Measurements from ENCODE around the genes SORCS3 and SMC3.

DNA sequence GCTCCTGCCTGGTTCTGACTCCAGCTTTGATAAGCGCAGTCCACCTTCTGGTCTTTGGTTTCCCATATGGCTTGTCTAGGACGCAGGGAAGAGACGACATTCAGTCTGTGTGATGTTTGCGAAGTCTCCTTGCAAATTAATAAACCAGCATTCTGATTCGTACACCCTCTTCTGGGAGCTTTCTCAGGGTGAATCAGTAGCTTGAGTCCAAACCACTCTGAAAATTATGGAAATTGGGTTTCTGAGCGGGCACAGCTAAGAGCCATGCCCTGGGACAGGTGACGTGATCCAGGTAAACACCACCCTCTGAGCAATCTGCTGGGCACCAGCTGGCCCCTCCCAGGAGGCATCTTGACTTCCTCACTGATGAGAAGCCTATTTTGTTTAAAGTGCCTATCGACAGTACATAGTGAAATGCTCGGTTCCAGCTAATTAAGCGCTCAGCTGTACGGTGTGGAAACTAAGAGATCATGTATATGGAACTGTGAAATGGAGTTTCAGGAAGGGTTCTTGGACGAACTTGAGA is 3.4 kb downstream of the ITPRIP start:
- PRO-cap: no peak
- RAMPAGE, long total RNA: no peak

- PRO-cap: no peak
- RAMPAGE, long total RNA: start-site peak on the minus strand at chr10:104335624-104335867, 45 reads
These were observed 2.8 kb downstream of the ITPRIP start for GRCh38 chr10:104335307-104336012.

DNA sequence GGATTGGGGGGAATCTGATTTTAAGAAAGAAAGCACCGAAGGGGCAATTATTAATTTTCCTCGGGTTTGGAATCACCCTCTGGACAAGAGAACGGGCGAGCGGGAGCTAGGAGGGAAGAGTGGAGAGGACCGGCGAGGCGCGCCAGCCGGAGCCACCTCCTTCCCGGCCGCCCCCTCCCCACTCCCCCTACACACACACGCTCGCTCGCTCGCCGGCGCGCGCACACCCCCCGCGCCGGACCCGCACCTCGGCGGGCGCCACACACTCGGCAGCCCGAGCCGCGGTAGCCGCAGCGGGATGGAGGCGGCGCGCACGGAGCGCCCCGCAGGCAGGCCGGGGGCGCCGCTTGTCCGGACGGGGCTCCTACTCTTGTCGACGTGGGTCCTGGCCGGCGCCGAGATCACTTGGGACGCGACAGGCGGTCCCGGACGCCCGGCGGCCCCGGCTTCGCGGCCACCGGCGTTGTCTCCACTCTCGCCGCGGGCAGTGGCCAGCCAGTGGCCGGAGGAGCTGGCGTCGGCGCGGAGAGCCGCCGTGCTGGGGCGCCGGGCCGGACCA is at the start of gene SORCS3:
Gene SORCS3 (plus strand): TSS at position 261 of the 559 bp plus-strand sequence.
- PRO-cap: no peak
- RAMPAGE, long total RNA: no peak

- PRO-cap: no peak
- RAMPAGE, long total RNA: no peak
These were observed 91.1 kb downstream of the SORCS3 start for GRCh38 chr10:104732139-104732572.

- PRO-cap: no peak
- RAMPAGE, long total RNA: no peak
These were observed 94.1 kb downstream of the SORCS3 start for GRCh38 chr10:104735104-104735673.

DNA sequence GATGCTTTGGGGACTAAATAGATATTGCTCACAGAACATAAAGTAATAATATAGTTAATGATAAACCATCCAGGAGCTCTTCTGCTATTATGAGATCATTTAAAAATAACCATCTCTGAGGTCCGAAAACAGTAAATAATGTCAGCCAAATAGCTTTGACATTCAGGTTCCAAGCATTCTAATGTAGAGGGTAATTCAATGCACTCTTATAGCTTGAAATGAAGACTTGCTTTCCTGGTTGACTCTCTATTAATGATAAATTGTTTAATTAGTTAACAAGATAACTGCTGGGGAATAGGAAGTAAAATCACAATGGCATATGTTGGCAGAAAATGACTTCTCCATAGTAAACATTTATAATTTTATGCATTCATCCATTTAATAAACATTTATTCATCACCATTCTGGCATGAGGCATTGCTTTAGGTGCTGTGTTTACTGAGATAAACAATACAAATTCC is 875.6 kb downstream of the SORCS3 start:
- PRO-cap: no peak
- RAMPAGE, long total RNA: no peak

- PRO-cap: no peak
- RAMPAGE, long total RNA: no peak
These were observed 779.0 kb downstream of the XPNPEP1 start for GRCh38 chr10:109144211-109144772.

- PRO-cap: no peak
- RAMPAGE, long total RNA: no peak
These were observed 640.6 kb downstream of the XPNPEP1 start for GRCh38 chr10:109282660-109283086.

GRCh38 chr10:109883848-109885086 is 39.0 kb downstream of the XPNPEP1 start:
- PRO-cap: no peak
- RAMPAGE, long total RNA: no peak

GRCh38 chr10:109965295-109965863 is 42.1 kb upstream of the XPNPEP1 start:
- PRO-cap: no peak
- RAMPAGE, long total RNA: no peak

DNA sequence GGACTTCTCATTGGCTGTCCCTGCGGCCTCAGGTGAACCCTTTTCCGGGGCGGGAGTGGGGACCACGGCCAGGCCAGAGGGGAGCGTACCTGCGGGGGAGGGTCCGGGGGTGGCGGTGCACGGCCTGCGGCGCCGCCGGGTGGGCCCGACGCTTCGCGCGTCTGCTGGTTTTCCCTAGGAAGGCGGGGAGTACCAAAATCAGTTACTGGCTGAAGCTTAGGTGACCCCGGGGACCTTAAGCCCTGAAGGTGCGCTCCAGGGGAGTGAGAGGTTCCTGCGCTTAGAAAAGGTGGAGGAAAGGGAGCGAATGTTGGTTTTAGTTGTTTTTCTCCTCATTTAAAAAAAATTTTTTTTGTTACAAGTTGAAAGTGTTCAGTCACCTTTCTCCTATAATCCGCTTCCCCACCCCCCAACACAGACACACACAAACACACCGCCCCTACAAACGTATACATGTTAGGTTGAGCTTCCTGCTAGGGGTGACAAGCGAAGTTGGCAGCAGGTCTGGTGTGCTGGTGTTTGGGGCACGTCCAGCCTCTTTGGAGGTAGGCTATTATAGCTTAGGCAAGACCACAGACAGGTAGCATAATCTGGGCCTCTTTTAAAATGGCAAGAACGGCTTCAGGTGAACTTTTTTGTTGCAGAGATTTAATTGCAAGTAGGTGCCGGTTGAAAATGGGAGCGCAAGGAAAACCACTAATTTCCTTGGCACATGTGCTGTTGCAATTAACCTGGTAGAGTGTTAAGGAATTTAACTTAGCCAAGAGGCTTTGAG is 841 bp downstream of the ADD3 start:
- PRO-cap: no peak
- RAMPAGE, long total RNA: no peak

GRCh38 chr10:110207729-110208433 is 476 bp downstream of the MXI1 start:
- PRO-cap: unidirectional peak, plus-strand start at chr10:110208209
- RAMPAGE, long total RNA: start-site peak on the plus strand at chr10:110207902-110208073, 39 reads

GRCh38 chr10:110285445-110286086 is 19.2 kb downstream of the SMNDC1 start:
- PRO-cap: no peak
- RAMPAGE, long total RNA: no peak

GRCh38 chr10:110492611-110492969 is 5.1 kb upstream of the DUSP5 start:
- PRO-cap: no peak
- RAMPAGE, long total RNA: no peak

DNA sequence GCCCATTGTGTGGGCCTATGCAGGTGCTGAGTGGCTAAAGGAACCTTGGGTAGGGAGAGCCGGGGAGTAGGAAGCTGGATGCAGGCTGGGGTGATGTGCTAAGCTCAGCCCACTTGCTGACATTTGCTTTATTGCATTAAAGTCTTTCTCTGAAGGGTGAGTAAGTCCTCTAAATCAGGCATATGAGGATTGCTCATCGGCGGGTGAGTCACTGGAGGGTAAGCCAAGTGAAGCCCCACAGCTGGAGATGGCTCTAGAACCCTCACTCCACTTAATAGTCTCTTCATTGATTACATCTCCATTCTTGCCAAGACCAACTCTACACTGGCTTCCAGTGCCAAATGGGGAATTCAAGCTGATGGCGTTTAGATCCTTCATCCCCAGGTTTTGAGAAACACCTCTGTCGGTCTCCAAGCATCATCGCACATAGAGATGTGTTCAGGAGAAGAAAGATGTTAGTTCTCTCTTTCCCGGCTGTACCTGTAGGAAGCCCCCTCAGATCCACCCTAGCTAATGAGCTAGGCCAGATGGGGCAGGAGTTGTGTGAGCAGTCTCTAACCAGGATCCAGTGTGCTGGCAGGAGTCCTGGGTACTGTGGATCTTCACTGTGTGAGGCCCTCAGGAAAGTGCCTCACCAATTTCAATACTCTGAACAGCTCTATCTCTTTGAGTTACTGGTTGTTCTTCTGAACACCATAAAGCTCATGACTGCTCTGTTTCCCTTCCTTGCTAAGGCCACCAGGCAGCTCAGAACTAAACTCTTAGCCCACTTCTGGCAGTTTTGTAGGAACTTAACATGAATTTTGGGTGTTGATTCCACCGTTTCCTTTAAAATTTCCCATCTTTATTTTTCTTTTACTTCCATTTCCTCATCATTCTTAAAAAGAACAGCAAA is 15.3 kb downstream of the DUSP5 start:
- PRO-cap: no peak
- RAMPAGE, long total RNA: no peak

- PRO-cap: bidirectional peak, plus-strand start at chr10:110567695, minus-strand start at chr10:110567390
- RAMPAGE, long total RNA: start-site peak on the plus strand at chr10:110567714-110567753, 138 reads
These were observed at the start of gene SMC3 for GRCh38 chr10:110567600-110568841. SMC3 (plus strand) TSS chr10:110567695.

GRCh38 chr10:110680337-110680679 is 36.2 kb downstream of the RBM20 start:
- PRO-cap: no peak
- RAMPAGE, long total RNA: no peak

- PRO-cap: bidirectional peak, plus-strand start at chr10:110872588, minus-strand start at chr10:110872312
- RAMPAGE, long total RNA: no peak
These were observed 337 bp downstream of the PDCD4 start for GRCh38 chr10:110872030-110872500.

GRCh38 chr10:110880054-110880508 is 8.4 kb downstream of the PDCD4 start:
- PRO-cap: no peak
- RAMPAGE, long total RNA: no peak

DNA sequence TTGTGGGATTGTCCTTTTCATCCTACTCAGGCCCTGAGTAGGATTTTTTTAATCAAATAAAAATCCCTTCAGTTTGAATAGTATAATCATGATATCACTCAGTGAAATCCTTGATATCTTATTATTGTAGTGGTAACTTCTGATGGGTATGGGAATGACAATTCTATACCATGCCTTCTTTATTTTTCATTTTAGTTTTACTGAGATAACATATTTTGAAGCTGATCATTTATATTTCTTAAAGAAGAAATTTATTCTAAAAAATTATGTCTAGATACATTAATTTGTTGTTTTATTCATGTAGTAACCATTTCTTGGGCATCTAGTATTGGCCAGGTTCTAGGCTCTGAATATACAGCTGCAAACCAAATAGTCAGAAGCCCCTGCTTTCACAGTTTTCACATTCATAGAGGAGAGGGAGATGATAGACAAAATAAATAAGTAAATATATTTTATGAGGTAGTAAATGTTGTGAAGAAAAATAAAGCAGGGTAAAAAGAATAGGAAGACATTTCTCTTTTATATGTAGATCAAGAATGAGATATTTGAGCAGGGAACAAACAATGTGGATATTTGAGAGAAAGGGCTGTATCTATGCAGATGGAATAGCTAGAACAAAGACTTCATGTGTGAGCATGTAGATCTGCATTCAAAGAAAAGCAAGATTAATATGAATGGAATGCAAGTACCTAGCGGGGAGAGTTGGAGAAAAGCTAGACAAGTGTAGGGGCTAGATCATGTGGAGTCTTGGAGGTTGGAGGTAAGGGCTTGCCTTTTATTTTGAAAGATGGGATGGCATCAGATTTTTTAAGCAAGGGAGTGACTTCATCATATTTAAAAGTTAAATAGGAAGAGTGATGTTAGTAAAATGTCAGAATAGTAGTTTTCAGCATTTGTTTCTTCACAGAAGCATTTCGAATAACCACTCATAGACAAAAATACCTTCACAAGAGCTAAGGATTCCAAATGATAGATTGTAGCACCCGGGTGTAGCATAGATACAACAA is 26.9 kb downstream of the SHOC2 start:
- PRO-cap: no peak
- RAMPAGE, long total RNA: start-site peak on the plus strand centred at position 293 of the sequence, 78 bp wide, 6 reads